ENCODE data around the gene DNAH5.

GRCh38 chr5:10735461-10736271 lies 25.4 kb downstream of the DAP start:
- RRBS, result no CpG with 5 or more reads among the region's 8 CpGs

DNA sequence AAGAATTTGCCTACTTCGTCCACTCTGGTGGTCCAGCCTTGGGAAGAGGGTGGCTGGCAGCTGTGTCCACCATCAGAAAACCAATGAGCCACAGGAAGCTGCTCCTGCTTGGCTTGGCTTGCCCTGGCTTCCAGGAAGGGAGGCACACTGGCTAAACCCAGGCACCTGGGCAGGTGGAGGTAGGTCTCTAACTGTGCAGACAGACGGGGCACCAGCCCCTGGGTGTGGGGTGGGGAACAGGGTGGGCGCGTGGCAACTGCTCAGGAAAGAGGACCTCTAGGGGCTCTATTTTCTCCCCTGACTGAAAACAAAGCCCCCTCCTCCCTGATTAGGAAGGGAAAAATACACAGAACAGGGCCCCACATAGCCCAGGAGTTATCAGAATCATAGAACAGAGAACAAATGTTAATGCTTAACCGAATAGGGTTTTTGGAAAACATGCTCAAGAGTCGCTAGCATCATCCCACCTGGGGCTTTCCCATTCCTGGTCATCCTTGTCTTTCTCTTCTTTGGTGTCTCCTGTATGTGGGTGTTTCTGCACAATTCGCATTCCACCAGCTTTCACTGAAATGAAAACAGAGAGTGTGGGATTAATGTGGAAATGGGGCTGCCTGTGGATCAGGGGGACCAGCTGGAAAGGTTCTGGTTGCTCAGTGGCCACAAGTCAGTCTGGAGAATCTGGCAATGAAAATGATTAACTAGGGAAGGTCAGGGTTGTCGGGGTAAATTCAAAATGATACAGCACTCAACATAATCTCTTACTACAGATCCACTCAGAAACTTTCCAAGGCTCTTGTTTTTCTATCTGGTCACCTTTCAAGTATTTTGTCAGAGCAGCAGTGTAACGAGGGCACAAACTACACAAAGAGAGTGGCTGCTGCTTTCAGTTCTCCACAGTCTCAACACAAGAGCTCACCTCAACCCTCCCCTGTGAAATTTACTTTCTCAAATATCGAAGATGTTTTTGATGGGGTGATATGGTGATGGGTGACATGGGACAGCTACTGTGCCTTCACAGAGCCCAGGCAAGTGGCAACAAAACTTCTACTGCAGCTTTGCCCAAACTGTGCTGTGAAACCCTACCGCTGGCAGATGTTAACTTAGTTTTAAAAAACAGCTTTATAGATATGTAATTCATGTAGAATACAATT lies 13.0 kb downstream of the DAP start:
- RRBS, result no CpG with 5 or more reads among the region's 11 CpGs

GRCh38 chr5:11012234-11012808 lies 251.3 kb upstream of the DAP start:
- RRBS, result 83% methylated on average over 4 of the region's 7 CpGs

GRCh38 chr5:11251146-11251760 lies 490.2 kb upstream of the DAP start:
- RRBS, result no CpG with 5 or more reads among the region's 10 CpGs

DNA sequence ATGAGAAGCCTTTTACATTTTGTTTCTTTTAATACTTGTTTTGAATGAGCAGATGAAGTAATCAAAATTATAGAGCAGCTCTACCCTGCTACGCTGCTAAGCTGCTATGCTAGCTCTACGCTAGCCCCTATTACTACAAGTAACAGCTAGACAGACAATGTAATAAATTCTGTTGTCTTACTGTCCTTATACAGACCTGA lies 693.1 kb upstream of the CTNND2 start:
- RRBS, result no CpG with 5 or more reads among the region's 2 CpGs

DNA sequence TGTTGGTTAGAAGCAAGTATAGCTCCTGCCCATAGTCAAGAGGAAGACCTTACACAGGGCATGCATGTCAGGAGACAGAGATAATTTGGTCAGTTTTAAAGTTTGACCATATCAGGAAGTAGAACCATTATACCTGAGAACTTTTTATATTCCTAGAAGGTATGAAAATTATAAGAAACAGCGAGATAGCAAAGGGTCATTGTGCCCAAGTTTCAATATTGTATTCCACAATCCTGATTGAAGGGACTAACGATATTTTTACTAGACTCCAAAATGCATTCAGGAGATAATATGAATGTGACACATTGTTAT lies 984.1 kb upstream of the CTNND2 start:
- RRBS, result no CpG with 5 or more reads among the region's 2 CpGs

DNA sequence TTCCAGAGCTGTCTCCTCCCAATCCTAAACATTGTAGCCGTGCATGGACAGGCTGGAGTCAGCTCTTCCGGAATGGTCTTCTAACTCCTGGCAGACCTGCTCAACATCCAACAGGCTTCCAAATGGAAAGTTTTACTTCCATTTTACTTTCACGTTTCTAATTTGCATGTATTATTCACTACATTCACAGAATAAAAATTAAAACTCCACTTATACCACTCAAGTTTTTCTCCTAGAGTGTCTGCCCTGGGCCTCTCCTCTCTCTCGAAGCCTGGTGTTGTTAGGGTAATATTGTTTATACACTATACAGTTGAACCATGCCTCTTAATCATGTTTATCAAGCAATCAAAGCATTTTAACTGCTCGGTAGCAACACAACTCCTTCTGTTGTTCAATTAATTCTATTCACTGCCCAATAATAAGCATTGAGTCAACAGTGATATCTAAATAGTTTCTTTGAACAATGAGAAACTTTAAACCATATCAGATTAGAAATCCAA lies at the start of gene DNAH5:
TSS of gene DNAH5 (minus strand) at position 282 of the 500 bp plus-strand sequence.
- RRBS, result no CpG with 5 or more reads among the region's 5 CpGs

GRCh38 chr5:14146484-14147190 lies 3.5 kb downstream of the TRIO start:
- RRBS, result no CpG with 5 or more reads among the region's 5 CpGs

- RRBS, result no CpG with 5 or more reads among the region's 10 CpGs
These were observed 4.1 kb downstream of the TRIO start for GRCh38 chr5:14147191-14147763.

GRCh38 chr5:14154969-14155505 lies 11.9 kb downstream of the TRIO start:
- RRBS, result no CpG with 5 or more reads among the region's 2 CpGs

- RRBS, result no CpG with 5 or more reads among the region's 2 CpGs
These were observed 43.0 kb downstream of the TRIO start for GRCh38 chr5:14186081-14186507.

GRCh38 chr5:14202474-14202929 lies 59.4 kb downstream of the TRIO start:
- RRBS, result no CpG with 5 or more reads among the region's 7 CpGs

DNA sequence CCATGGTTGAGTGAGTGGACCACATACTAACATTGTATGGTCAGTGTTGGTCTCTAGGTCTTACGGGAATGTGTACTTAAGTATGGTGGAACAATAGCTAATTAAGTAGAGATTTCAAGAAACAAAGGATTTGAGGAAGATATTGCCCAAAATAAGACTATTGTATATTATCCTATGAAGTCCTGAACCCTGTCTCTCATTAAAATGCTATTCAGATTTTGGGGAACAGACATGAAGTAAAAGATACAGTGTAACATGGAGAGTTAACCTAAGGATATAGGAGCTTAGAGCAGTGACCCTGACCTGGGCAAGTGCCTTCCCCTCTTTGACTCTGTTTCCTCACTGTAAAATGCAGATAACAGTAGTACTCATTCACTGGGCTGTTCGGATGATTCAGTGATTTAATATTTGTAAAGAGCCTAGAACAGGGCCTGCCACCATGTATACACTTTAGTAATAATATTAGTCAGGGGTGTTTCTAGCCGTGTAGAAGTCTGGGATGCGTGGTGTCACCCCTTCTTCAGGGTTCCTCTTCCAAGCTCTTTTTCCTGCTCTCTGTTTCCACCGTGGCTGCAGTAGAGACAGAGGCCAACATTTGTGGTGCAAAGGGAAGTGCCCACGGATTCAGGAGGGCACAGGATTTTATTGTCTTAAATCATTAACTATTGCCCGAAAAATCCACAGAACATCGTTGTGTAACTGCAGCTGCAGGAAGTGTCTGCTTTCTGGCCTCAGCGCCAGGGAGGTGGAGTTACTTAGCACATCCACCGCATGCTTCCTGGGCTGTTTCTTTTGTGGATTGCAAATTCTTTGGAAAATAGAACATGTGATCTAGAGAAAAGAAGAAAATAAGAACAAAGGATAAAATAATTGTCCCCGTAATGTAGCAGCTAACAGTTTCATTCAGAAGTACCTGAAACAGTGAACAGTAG lies 61.6 kb downstream of the TRIO start:
- RRBS, result no CpG with 5 or more reads among the region's 11 CpGs

DNA sequence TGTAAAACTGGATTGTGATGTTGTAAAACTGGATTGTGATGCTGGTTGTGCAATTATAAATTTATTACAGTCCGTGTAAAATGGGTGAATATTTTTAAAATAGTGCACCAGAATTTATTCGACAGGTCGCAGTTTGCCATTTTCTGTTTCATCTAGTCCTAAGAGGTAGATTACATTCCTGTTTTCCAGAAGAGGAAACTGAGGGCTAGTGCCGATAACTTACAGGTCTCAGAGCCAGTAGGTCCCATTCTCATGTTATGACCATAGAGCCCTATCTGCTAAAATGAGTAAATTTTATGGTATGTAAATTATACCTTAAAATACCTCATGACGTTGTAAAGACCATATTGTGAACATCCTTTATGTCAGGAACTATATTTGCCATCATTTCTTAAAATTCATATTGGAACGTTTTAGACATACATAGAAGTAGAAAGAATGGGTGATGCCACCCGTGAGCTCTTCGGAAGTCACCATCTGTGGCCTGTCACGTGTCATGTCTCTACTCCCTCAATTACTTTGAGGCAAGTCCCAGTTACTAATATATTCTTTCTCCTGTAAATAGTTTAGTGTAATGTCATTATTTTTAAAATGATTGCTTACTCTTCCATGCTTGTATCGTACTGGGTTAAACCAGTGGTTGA lies 65.9 kb downstream of the TRIO start:
- RRBS, result no CpG with 5 or more reads among the region's 10 CpGs

DNA sequence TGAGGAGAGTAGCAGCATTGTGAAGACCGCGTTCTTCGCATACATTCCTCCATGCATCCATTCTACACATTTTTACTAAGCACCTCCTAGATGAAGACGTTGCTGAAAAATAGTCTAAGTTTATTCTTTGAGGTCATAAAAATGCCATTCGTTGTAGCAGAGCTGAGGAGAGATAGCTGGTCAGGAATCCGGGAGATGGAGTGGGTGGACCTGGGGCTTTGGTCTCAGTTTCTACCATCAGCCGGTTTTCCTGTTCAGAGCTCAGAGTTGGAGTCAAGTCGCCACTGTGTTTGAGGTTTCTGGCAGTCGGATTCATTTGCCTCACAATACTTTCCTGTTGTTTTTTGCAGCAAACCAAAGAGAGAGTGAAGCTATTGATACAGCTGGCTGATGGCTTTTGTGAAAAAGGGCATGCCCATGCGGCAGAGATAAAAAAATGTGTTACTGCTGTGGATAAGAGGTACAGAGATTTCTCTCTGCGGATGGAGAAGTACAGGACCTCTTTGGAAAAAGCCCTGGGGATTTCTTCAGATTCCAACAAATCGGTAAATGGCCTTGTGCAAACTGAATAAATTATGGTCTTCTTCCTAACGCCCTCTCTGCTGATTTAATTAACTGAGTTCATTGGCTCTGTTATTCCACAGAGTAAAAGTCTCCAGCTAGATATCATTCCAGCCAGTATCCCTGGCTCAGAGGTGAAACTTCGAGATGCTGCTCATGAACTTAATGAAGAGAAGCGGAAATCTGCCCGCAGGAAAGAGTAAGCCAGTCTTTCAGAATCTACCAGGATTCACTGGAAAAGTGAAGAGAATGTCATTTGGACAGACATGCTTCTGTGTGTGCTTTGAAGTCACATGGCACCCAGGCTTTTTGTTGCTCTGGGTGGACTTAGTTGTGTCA lies 194.3 kb upstream of the OTULINL start:
- RRBS, result 100% methylated on average over 1 of the region's 16 CpGs

DNA sequence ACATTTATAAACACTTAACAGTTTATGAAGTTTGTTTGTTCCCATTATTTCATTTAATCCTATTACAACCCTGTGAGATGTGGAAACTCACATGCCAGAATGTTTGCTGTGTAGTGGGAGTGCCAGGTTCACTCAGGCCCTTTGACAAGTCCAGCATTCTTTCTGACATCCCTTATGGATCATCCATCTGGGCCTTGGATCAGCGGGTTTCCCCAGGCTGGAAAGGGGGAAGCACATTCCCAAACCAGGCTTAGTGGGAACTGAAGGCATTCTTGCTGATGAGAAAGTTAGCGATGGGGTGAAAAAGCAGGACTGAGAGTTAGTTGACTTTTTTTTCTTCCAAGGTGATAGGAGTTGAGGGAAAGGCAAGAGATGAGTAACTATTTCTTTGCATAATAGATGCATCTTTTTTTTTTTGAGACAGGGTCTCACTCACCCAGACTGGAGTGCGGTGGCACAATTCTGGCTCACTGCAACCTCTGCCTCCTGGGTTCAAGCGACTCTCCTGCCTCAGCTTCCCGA lies 128.0 kb upstream of the OTULINL start:
- RRBS, result no CpG with 5 or more reads among the region's 5 CpGs

- RRBS, result no CpG with 5 or more reads among the region's 12 CpGs
These were observed 11.5 kb upstream of the OTULIN start for GRCh38 chr5:14652878-14653656.

- RRBS, result no CpG with 5 or more reads among the region's 6 CpGs
These were observed 22.6 kb downstream of the OTULIN start for GRCh38 chr5:14686842-14687787.

DNA sequence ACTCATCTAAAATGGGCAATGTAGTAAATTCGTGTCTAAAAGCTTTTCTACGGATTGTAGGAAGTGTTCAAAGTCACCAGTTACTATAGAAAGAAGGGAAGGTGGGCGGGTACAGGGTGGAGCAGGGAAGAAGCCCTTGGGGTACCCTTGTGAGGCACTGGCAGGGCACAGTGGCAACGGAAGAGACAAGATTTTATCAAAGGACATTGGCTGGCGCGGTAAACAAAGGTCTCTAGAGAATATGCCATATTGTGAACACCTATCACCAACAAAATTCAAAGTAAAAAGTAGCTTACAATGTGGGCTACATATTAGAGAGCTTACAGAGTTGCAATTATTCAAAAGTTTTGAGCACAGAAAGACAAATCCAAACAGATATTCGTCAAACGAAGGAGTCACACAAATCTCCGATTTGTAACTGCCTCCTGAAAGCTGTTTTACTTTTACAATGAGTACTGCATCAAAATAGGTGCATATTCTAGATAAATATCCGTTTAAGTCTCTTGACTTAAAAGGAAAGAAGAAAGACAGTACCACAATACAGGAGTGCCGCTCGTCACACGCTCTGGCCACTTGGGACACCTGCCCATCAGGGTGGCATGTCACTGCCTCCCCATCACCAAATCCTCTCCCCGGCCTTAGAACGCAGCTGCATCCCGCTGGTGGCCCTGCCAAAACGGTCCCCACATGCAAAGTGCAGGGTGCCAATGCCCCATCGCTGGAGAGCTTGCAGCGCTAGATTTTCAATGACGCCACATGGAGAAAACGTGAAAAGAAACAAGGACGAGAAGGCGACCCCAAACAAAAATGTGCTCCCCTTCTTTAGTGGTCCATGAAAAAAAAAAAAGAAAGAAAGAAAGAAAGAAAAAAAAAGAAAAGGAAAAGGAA lies 1.4 kb downstream of the ANKH start:
- RRBS, result no CpG with 5 or more reads among the region's 23 CpGs

DNA sequence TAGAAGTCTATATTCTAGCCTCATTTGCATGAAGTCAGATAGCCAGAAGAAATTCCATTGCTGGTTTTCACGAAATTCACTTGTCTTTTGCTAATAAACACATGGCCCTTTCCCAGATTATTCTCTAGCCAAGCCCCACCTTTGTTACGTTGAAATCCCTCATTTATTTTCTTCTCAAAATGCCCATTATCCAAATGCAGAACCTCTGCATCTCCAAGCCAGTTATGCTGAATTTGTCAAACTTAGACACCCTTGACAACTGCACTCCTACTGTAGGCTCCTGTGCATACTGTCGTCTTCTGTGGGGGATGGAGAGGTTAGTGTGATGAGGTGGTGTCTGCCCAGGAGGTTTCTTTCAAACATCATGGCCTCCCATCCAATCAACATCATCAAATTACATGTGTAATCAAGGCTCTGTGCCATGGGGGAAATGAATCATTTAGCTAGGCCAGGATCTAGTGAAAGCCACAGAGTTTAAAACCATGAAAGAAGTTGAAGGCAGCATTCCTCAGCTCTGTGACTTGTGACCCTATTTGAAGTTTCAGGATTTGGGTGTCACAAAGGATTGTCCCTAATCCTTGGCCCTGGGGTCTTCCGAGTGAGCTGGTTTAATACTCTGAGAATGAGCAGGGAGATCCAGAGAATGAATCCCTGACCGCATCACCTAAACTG lies 240.7 kb downstream of the MARCHF11 start:
- RRBS, result no CpG with 5 or more reads among the region's 5 CpGs

All from mononuclear cell (primary cell).